ENCODE measurements around a stretch of chr2.

- RRBS: no CpG with 5 or more reads among the region's 5 CpGs
These were observed 6.4 kb upstream of the TRIB2 start for GRCh38 chr2:12710225-12710945.

GRCh38 chr2:12715502-12715675 lies 1.3 kb upstream of the TRIB2 start:
- RRBS: no CpG with 5 or more reads among the region's 1 CpG

- RRBS: no CpG with 5 or more reads among the region's 2 CpGs
These were observed 1.2 kb upstream of the TRIB2 start for GRCh38 chr2:12715676-12715851.

DNA sequence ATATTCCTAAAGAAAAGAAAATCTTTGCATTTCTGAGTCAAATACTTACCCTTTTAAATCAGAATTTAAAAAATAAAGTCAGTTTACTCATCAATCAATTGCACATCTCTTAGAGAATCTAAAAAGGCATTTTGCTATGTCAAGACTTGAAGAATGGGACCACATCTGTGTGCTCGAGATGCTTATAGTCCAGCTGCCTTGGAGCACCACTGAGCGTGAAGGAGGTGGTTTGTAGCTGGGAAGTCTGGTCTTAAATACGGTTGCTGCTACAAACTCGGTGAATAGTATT lies 289.6 kb downstream of the TRIB2 start:
- RRBS: no CpG with 5 or more reads among the region's 4 CpGs

DNA sequence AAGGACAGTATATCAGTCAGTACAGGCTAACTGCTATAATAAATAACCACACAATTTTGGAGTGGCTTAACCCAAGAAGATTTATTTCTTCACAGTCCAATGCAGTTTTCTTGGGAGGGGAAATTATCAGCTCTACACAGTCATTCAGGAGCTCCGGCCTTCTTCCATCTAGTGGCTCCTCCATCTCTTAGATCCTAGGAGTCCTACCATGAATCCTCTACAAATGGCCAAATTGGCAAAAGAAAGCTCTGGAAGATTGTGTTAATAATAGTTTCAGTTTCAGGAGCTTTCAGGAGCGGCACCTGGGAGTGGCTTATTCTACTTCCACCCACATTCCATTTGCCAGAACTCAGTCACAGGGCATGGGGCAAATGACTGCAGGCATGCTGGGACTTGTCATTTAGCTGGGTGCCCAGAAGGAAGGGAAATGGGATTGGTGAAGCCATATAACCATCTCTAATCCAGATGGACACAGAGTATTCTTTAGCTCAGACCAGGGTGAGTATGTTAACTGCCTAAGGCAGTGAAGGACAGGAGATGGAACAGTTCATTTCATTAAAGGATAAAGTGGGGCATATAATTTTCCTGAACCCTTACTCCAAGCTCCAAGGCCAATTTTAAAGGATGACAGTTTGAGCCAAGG lies 3.6 kb upstream of the LRATD1 start:
- RRBS: no CpG with 5 or more reads among the region's 2 CpGs

DNA sequence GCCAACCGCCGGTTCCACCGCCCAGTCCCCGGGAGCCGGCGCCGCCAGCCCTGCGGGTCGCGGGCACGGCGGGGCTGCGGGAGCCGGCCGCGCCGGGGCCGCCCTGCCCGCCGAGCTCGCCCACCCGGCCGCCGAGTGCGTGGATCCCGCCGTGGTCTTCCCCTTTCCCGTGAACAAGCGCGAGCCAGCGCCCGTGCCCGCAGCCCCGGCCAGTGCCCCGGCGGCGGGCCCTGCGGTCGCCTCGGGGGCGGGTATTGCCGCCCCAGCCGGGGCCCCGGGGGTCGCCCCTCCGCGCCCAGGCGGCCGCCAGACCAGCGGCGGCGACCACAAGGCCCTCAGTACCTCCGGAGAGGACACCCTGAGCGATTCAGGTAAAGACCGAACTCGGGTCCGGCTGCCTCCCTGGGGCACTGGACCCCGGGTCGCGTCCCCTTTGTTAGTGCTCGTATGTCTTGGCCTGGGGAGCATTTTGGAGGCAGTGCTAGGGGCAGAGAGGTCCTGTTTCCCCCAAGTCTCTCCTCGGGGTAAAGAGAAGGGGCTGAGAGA lies 2.2 kb downstream of the MYCN start:
- RRBS: 6% methylated on average over 43 of the region's 62 CpGs

DNA sequence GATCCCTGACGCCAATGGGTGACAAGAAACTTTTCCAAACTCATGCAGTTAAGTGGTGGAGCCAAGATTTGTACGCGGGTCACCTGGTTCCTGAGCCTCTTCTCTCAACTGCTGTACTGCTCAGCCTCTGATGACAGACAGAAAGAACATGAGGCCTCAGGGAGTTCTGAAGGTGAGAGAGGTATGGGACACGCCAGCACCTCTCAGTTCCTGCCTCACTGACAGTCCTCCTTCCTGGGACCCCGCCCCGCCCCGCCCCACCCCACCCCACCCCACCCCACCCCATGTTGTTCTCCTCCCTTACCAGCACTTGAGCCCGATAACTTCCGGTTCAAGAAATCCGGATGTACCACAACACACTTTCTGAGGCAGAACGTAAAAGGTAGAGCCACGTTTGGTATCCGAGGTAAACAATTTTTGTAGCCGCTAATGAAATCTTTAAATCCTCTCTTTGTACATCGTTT lies 287.7 kb downstream of the MYCN start:
- RRBS: no CpG with 5 or more reads among the region's 15 CpGs

DNA sequence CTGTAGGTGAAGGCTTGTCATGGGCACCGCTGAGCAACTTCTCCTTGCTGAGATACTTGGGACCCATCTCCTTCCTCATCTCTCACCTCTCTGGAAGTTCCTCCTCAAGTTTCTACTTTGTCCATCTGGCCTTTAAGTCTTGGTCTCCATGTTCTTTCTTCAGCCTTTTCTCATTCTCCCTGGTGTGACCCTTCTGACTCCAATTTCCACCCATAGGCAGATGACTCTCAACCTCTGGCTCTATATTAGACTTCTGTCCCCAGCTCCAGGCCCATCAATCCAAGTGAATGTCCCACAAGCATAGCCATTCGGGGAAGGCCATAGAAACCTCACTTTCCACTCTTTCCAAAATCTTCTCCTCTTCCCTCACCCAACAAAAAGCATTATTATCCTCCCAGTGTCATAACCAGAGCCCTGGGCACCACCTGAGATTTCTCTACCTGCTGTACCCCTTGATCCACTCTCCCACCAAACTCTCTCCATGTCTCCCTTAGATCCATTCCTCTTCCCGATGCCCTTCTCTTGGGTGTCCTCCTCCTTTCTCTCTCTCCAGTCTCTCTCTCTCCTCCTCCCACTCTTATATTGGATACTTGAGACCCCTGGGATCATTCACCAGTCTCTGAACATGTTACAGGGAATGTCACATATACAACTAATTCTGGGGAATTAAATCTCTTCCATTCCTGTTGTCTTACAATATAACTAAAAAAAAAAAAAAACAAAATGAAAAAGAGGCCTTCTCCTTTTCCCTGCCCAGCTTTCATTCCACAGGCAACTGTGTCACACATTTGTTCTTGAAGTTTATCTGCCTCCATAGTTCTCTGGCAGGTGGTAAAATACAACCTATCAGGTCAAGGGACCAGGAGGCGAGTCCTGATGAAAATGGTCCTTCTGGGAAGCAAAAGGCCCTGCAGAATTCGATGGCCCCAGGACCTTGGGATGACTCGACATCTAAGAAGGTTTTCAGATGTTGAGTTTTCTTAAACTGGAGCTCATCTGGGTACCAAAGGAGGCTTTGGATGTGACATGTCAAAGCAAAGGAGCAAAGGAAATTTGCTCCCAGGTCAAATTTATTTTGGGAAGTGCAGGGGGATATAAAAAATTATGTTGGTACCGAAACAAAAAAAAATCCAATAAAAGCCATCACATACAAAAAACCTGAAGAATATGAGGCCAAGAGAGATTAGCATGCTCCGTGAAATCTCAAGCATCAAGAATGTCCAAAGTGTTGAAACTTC lies 59.4 kb downstream of the CYRIA start:
- RRBS: no CpG with 5 or more reads among the region's 8 CpGs

GRCh38 chr2:16621345-16622174 lies 44.1 kb downstream of the CYRIA start:
- RRBS: no CpG with 5 or more reads among the region's 6 CpGs

DNA sequence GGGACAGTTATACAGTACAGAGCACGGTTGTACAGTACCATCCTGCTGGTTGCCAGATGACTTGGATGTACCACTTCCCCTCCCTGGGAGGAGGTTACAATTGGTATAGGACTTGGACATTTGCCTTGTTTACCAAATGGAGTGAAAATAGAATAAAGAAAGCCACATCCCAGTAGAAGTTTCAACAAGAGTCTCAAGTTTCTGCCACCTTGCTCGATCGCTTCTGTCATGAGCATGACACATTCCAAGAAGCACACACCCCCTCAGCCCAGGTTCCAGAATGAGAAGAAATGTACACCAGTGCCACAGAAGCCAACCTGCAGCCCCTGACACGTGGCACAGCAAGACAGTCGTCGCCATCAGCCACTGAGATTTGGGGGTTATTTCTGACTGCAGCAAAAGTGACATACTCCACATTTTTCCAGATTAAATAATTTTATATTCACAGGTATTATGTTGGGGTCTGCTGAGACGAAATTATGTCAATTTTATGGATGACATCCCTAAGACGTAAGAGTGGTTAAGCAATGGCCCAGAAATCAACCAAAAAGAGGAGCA lies 15.8 kb downstream of the CYRIA start:
- RRBS: no CpG with 5 or more reads among the region's 8 CpGs

- RRBS: no CpG with 5 or more reads among the region's 6 CpGs
These were observed 13.1 kb downstream of the CYRIA start for GRCh38 chr2:16652460-16653034.

GRCh38 chr2:16665417-16665758 lies 246 bp downstream of the CYRIA start:
- RRBS: 7% methylated on average over 5 of the region's 28 CpGs

- RRBS: no CpG with 5 or more reads among the region's 9 CpGs
These were observed 79.7 kb downstream of the VSNL1 start for GRCh38 chr2:17620153-17620608.

DNA sequence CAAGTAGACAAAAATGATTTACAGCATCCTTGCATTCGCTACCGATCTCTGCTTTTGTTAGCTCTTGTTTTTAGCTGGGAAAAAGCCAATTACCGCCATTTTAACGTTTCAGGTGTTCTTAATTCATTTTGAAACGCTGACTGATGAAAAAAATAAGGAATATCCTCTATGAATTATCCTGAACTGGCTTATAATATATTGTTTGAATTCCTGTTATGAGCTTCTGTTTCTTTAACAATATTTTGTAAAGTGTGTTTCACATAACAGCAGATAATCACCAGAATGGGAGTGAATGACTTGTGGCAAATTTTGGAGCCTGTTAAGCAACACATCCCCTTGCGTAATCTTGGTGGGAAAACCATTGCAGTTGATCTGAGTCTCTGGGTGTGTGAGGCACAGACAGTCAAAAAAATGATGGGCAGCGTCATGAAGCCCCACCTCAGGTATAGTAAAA lies 5.8 kb downstream of the GEN1 start:
- RRBS: no CpG with 5 or more reads among the region's 7 CpGs

DNA sequence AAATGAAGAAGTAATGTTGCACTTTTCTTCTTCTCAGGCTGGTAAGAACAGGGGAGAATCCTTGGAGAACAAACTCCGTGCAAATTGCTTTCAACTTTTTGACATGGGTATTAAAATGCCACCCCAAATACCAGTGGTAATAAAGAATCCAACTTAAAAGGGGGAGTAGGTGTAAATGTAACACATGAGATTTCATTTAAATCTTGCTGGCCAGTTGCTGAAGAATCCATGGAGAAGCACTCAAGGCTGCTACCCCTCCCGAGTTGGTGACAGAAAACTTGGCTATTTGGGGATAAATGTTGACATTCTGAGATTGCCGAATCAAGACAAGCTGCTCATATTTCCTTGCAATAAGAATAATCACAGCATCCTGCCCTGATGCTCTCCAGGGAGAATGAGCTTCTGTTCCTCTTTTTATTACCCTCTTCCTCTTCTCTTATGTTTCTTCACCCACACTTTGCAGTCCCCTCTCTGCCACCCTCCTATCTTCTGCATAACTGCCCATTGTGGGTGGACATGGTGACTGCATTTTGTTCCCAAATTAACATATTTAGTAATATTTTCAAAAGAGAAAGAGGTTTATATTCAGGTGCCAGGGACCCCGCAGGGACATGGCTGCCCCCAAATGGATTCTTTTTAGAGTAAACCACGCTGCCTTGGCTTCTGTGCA lies 12.0 kb upstream of the MSGN1 start:
- RRBS: no CpG with 5 or more reads among the region's 5 CpGs

DNA sequence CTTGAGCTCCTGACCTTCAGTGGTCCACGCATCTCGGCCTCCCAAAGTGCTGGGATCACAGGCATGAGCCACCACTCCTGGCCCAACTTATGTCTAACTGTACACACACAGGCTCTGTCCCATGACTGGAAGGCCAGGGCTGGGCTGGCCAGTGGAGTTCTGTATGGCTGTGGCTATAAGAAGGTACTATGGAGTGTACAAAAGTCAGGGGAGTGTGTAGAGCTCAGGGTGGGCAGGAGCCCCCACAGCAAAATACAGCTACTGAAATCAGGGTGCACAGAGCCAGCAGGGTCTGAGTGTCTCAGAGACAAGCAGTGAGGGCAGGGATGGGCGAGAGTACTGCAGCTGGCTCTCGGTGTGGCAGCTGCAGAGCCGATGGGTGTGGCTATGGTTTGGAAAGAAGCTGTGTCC lies 10.5 kb upstream of the MSGN1 start:
- RRBS: no CpG with 5 or more reads among the region's 5 CpGs

DNA sequence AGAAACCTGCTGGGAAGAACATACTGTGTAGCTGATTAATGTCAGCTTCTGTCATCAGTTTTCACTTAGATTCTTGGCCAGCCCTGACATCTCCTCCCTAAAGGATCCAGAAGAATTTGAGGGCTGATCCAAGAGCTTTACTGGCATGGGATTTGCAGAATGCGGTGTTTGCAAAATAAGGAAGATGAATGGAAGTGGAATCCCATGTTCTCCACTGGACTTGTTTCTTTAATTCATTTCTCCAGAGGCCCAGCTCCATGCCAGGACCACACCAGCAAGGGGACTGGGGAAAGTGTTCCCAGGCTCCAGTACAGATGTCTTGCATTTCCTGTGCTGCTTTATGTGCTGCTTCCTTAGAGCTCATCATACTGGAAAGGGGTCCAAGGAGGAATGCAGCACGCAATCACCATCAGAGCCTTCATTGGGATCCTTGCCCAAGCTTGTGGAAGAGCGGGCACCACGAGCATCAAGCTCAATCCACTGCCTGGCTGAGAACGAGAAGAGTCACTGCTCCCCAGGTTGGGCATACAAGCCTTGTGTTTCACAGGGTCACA lies 80.4 kb downstream of the RDH14 start:
- RRBS: no CpG with 5 or more reads among the region's 5 CpGs

DNA sequence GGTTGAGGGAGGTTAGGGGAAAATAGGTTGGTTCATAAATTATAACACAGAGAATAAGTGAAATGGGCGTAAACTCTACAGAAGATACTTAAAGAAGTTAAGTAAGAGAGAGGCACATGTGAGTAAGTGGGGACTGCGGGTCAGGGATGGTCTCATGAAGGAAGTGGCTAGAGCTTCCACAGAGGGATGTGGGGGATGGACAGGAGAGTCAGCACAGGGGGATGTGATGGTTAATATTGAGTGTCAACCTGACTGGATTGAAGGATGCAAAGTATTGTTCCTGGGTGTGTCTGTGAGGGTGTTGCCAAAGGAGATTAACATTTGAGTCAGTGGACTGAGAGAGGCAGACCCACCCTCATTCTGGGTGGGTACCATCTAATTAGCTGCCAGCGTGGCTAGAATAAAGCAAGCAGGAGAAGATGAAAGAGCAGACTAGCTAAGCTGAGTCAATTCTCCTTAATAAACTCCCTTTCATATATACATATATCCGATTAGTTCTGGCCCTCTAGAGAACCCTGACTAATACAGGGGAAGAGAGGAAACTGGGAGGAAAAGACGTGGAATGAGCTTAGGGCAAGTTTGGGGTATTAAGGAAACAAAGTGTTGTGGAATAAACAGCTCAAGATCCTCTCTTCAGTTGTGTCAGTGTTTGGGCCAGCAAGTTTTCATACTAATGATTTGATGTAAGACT lies 135.0 kb upstream of the NT5C1B start:
- RRBS: no CpG with 5 or more reads among the region's 5 CpGs

- RRBS: no CpG with 5 or more reads among the region's 16 CpGs
These were observed 39.4 kb downstream of the SDC1 start for GRCh38 chr2:20185313-20186060.